Heart left ventricle (tissue), 7 donors: ENCODE data around the gene WASHC2A.

- PRO-cap, 6 experiments, result no peak in any of the 6 experiments
- RAMPAGE, long total RNA, 2 experiments, result no peak in any of the 2 experiments
- RRBS, result no CpG with 5 or more reads among the region's 2 CpGs
Measured at GRCh38 chr10:48367455-48368120, 61.1 kb downstream of the MAPK8 start.

GRCh38 chr10:48372394-48372863 is 66.0 kb downstream of the MAPK8 start:
- PRO-cap, 6 experiments, result no peak in any of the 6 experiments
- RAMPAGE, long total RNA, 2 experiments, result no peak in any of the 2 experiments
- RRBS, result no CpG with 5 or more reads among the region's 5 CpGs

GRCh38 chr10:48434858-48435742 is 128.6 kb downstream of the MAPK8 start:
- PRO-cap, 6 experiments, result no peak in any of the 6 experiments
- RAMPAGE, long total RNA, 2 experiments, result no peak in any of the 2 experiments
- RRBS, result no CpG with 5 or more reads among the region's 8 CpGs

DNA sequence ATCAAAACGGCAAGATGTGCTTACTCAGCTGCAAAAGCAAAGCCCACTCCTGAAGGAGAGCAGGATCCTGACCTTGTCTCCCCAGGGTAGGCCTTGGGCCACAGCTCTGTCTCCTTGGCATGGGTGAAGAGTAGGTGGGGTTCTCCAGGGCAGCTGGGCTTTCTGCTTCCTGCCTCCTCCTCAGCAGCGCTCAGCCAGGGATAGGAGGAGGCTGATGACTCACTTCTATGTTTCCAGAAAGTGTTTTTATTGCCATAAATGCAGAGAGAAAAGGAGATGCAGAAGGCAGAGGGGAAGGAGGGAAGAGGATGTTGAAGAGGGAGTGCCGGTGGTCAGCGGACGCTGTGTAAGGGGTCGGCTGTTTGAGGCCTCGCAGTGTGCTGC is 107.7 kb downstream of the ARHGAP22 start:
- PRO-cap, 6 experiments, result no peak in any of the 6 experiments
- RAMPAGE, long total RNA, 2 experiments, result no peak in any of the 2 experiments
- RRBS, result 78% methylated on average over 4 of the region's 7 CpGs

GRCh38 chr10:48655021-48655392 is 29.7 kb upstream of the WDFY4 start:
- PRO-cap, 6 experiments, result no peak in any of the 6 experiments
- RAMPAGE, long total RNA, 2 experiments, result no peak in any of the 2 experiments
- RRBS, result no CpG with 5 or more reads among the region's 7 CpGs

- PRO-cap, 6 experiments, result no peak in any of the 6 experiments
- RAMPAGE, long total RNA, 2 experiments, result no peak in any of the 2 experiments
- RRBS, result no CpG with 5 or more reads among the region's 3 CpGs
Measured at GRCh38 chr10:49183648-49184065, 4.5 kb downstream of the TMEM273 start.

DNA sequence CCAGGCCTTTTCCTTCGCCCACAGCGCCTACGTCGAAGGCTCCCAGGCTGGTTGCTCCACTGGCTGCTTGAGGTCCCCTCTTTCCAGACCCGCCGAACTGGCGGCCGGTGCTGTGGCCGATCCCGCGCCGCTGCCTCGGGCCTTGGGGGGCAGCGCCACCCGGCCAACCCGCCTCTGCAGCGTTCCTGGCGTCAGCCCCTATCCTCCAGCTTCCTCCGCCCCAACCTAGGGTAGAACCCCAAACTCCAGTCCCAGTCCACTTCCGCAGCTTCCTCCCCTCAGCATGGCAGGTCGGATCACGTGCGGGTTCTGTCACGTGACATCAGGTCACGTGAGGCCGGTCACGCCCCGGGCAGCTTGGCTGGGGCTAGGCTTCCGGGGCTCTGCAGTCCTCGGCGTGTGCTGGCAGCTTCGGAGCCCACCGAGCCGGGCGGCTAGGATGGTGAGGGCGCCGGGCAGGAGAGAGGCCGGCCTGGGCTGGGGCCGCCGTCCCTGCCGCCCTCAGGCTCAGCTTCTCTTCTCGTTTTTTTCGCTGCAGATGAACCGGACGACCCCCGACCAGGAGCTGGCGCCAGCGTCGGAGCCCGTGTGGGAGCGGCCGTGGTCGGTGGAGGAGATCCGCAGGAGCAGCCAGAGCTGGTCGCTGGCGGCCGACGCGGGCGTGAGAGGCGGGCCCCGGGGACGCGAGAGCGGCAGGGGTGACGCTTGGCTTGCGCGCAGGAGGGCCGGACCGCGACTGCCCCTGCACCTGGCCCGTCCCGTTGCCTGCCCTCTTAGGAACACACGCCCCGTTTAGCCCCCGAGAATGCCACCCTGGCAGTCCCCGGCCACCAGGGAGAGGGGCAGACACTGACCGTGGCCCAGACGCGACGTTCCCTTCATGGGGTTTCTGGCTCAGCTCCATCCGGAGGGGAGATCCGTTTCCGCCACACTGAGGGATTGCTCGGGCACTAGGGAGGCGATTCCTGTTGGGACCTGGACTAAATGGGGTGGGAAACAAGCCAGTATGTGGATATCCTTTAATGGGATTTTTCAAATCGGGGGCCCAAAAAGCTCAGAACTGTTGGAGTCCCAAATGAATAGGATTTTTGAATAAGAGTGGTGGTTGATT is at the start of gene WASHC2A:
Gene WASHC2A, plus strand, starts transcription at position 388 of the 1,111 bp plus-strand sequence.
- PRO-cap, 6 experiments, result peak in 6 of 6 experiments; most common plus-strand start position 388 of the sequence (in 6); most common minus-strand start position 300 of the sequence (in 6)
- RAMPAGE, long total RNA, 2 experiments, result start-site peak on the plus strand in 2 of 2 experiments, centred at positions 376 to 390 of the sequence, 659 to 1,208 reads per replicate; start-site peak on the minus strand in 1 of 2 experiments, centred at position 667 of the sequence, 7 reads per replicate
- RRBS, result 1% methylated on average over 4 of the region's 87 CpGs

- PRO-cap, 6 experiments, result no peak in any of the 6 experiments
- RAMPAGE, long total RNA, 2 experiments, result no peak in any of the 2 experiments
- RRBS, result no CpG with 5 or more reads among the region's 2 CpGs
Measured at GRCh38 chr10:50384354-50384847, 133.1 kb upstream of the ASAH2 start.

DNA sequence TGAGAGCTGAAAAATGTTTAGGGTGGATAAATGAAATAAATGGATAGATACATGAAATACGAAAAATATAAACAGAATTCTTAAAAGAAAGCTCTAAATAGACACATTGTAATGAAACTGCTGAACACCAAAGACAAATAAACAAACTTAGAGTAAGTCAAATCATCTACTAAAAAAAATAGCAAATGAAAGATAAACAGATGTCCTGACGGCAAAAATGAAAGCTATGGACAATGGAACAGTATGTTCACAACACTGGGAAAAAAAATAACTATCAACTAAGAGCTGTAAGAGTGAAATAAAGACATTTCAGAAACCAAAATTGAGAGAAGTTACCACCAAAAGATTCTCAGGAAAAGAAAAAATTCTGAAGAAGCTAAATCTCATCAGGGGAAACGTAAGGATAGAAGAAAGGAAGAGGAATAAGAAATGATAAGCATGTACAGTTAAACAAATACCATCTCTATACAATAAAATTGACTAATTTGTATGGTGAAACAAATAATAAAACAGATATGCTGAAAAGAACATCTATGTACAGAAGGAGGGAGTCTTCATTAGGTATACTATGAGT is 106.0 kb downstream of the SGMS1 start:
- PRO-cap, 6 experiments, result no peak in any of the 6 experiments
- RAMPAGE, long total RNA, 2 experiments, result no peak in any of the 2 experiments
- RRBS, result no CpG with 5 or more reads among the region's 3 CpGs

GRCh38 chr10:50660000-50660773 is 36.4 kb upstream of the SGMS1 start:
- PRO-cap, 6 experiments, result peak in 4 of 6 experiments; most common minus-strand start chr10:50660227 (in 1)
- RAMPAGE, long total RNA, 2 experiments, result no peak in any of the 2 experiments
- RRBS, result no CpG with 5 or more reads among the region's 27 CpGs

- PRO-cap, 6 experiments, result no peak in any of the 6 experiments
- RAMPAGE, long total RNA, 2 experiments, result no peak in any of the 2 experiments
- RRBS, result no CpG with 5 or more reads among the region's 8 CpGs
Measured at GRCh38 chr10:50809441-50810101, 69.8 kb downstream of the ASAH2B start.

GRCh38 chr10:50883643-50883993 is 1.8 kb downstream of the A1CF start:
- PRO-cap, 6 experiments, result no peak in any of the 6 experiments
- RAMPAGE, long total RNA, 2 experiments, result no peak in any of the 2 experiments
- RRBS, result no CpG with 5 or more reads among the region's 4 CpGs

DNA sequence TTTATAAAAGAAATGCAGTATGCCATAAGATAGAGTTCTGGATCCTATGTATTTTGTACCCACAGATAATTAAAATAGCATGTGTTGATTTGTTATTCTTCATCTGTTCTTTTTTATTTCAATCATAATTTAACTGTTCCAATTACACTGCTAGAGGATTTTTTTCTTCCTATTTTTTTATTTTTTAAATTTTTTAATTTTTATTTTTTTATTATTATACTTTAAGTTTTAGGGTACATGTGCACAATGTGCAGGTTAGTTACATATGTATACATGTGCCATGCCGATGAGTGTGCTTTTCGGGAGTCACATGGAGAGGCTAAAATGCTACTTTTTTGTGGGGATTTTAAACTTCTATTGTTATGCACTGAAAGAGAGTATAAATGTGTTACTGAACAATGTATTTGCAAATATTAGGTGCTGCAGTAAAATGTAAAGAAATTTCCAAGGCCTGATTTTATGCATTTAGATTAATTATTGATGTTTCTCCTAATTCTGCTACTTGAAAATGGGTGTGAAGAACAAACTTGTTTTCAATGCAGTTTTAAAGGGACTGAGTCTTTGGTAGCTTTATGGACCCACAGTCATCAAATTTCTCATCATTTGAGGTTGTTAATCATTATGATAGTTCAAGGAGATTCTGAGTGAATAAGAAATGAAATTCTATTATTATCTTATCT is 213.8 kb downstream of the PRKG1 start:
- PRO-cap, 6 experiments, result no peak in any of the 6 experiments
- RAMPAGE, long total RNA, 2 experiments, result no peak in any of the 2 experiments
- RRBS, result no CpG with 5 or more reads among the region's 2 CpGs

DNA sequence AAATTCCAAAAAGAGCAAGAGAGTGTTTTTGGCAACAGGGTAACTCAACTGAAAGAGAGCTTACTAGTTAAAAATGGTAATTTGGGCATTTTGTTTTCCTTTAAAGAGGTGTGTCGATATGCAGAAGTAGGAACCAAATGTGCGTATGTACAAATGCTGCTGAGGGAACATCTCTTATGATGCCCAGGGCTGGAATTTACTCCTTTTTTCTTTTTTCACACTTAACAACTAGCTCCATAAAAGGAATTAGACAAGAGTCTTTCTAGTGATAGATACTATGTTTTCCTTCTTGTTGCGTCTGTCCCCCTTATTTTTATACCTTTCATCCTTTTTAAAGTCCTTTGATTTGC is 293.0 kb downstream of the PRKG1 start:
- PRO-cap, 6 experiments, result no peak in any of the 6 experiments
- RAMPAGE, long total RNA, 2 experiments, result no peak in any of the 2 experiments
- RRBS, result no CpG with 5 or more reads among the region's 3 CpGs

DNA sequence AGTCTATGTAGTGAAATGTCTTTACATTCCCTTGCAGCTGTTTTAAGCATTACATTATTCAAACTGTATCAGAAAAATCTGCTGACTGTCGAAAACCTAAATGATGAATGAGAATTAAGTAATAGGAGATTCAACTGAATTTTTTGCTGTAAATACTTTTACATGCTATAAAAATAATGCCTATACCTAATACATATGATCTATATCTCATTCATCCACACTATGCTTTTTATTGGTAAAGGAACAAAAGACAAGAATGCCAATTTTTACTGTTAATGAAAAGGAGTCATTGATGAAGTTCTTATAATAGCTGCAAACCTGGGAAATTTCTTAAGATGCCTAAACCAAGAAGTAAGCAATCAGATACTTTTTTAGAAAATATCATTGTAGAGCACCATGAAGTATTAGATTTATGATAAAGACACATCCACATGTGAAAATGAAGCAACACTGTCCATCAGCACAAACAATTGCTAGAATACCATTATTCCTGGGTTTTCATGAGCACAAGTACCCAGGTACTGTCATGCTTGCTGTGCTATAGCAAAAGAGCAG is 227.1 kb downstream of the CSTF2T start:
- PRO-cap, 6 experiments, result no peak in any of the 6 experiments
- RAMPAGE, long total RNA, 2 experiments, result no peak in any of the 2 experiments
- RRBS, result no CpG with 5 or more reads among the region's 1 CpG

DNA sequence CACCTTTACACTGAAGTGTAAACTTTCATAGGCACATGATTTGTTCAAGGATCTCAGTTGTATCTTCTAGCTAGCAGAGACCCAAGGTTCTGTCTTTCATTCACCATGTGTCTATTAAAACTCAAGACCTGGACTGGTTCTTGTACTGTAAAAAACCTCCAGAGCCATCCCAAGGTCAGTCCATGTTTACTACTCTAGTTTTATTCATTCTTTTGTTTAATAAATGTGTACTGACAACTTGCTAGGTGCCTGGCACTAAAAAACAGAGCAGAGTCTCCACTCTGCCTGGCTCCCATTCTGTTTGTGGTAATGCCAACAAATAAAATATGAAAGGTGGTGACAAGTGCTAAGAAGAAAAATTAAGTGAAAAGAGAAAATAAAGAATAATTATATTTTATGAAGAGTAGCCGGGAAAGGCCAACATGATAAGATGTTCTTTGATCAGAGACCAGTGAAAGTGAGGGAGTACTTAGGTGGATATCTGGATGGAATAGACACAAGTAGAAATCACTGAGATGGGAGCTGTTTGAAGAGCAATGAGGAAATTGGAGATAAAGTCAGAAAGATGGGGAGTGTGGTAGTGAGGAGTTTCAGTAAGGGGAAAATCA is 26.4 kb downstream of the CSTF2T start:
- PRO-cap, 6 experiments, result no peak in any of the 6 experiments
- RAMPAGE, long total RNA, 2 experiments, result no peak in any of the 2 experiments
- RRBS, result no CpG with 5 or more reads among the region's 1 CpG

DNA sequence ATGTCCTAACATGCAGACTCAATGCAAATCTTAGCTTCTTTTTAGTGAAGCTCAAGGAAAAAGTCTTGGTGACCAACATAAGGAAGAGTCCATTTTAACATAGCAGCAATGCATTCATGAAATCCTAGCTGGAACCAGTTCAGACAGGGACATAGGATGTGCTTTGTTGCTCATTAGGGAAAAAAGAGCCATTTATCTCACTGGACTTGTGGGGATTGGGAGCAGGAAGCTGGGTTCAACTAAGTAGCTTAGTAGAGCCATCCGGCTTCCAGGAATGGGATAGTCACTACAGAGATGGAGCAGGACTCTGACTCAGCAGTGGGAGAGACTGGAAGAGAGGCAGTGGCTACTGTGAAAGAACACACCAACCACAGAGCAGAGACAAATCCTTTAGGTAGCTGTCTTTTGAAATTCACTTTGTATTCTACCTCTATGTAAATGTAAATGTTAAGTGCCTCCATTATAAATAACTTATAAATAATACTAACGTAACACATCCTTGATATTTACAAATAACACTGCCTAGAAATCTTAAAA is 100.6 kb upstream of the DKK1 start:
- PRO-cap, 6 experiments, result no peak in any of the 6 experiments
- RAMPAGE, long total RNA, 2 experiments, result no peak in any of the 2 experiments
- RRBS, result no CpG with 5 or more reads among the region's 2 CpGs

DNA sequence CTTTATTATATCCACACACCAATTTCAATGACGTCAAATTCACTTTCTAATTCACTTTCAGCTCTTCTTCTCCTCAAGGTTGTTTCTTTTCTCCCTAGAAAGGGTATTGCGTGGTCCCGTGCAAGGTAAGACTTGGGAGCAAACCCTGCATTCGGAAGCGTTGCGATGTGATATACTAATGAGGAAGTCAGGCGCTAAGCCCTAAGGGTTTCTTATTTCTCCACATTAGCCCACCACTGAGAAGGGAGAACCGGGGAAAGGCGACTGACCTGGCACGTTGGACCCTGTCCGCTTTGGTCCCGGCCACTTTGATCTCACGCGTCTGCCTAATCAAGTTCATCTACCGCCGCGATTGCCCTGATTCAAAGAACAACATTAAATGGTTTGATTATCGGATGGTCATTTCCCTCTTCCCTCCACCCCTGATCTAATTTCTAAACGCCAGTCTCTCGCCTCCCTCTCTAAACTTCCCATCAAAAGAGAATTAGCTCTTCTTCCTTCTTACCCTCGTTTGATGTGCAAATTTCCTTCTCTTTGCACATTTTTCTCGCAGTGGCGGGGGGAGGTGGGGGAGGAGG is 863 bp upstream of the DKK1 start:
- PRO-cap, 6 experiments, result no peak in any of the 6 experiments
- RAMPAGE, long total RNA, 2 experiments, result no peak in any of the 2 experiments
- RRBS, result 3% methylated on average over 5 of the region's 23 CpGs

DNA sequence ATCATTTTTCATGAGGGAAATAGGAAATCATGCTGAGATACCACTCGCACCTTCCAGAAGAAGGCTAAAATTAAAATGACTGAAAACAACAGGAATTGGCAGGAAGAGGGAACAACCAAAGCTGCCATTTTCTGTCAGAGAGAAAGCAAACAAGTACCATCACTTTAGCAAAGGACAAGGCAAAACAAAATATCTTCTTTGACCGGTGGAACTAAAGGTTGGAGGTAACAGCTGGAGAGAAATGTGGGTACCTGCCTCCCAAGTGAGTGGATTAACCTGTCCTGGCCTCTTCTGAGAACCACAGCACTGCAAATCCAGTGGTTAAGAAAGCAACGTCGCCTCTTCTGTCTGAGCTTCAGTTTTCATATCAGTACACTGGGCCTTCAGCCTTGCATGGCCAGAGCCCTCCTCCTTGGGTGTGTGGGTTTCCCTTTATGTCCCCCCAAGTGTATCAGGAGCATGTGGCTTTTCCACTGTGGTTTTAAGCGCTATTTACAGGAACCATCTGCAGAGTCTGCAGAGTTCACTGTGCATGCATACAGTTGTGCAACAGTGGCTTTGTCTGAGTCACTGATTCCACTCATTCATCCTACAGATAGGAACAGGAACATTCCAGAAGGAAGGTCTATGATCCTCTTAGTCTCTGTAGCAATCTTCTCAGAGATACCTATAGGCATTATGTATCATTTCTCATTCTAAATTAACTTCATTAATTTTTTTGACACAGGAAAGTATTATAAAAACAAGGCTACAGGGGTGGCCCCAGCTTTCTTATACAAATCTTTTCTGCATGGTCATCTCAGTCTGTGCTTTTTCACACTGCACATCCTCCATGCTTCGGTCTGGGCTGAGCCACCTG is 17.3 kb downstream of the MBL2 start:
- PRO-cap, 6 experiments, result no peak in any of the 6 experiments
- RAMPAGE, long total RNA, 2 experiments, result no peak in any of the 2 experiments
- RRBS, result no CpG with 5 or more reads among the region's 6 CpGs

DNA sequence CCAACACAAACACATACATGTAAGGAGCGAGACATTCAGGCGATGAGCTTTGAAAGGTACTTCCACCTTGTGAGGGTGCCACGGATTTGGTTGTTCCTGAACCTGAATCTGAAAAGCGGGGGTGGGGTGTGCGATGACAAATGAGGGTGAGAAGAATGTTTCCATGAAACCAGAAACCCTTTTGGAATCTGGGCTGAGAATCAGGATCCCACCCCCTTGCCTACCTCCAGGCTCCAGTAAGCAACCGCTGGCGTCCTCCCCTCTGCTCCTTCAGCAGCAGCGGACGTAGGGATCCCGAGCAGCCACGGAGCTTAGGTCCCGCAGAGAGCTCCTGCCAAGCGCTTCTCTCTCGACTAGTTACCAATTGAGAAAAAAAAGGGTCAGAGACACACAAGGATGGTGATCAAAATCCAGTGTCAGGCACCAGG is 733.6 kb downstream of the ZWINT start:
- PRO-cap, 6 experiments, result no peak in any of the 6 experiments
- RAMPAGE, long total RNA, 2 experiments, result no peak in any of the 2 experiments
- RRBS, result no CpG with 5 or more reads among the region's 14 CpGs